ENCODE results near the gene MLANA.

DNA sequence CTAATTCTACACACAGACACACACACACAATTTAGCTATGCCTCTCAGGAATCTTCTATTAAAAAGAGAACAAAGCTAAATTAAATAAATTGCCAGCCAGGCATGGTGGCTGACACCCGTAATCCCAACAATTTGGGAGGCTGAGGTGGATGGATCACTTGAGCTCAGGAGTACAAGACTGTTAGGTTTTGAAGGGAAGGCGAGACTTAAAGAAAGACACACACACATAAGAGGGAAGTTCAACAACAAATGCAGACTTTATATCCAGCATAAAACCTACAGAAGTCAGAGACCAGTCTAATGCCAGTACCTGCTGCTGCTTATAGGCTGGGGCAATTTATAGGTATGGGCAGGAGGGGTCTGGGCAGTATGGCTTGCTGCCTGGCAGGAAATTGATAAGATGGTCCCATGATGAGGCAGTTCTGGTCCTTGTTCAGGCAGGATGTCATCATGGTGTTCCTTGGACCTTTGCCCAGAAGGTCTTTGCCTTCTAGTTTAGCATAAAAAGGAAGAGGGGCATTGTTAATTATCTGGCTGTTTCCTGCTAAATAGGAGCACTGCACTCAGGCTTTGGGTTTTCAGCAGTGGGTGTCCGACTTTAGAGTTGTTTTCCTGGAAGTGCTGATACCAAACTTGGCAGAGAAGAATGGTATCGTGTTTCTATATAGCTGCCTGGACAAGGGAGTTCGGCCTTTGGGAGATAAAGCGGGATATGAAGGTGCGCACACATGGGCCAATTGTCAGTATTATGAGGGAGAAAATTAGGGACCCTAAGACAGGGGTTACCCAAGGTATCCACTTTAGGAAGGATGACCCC, 10.4 kb upstream of the PDCD1LG2 start:
- RRBS: no CpG with 5 or more reads among the region's 7 CpGs

DNA sequence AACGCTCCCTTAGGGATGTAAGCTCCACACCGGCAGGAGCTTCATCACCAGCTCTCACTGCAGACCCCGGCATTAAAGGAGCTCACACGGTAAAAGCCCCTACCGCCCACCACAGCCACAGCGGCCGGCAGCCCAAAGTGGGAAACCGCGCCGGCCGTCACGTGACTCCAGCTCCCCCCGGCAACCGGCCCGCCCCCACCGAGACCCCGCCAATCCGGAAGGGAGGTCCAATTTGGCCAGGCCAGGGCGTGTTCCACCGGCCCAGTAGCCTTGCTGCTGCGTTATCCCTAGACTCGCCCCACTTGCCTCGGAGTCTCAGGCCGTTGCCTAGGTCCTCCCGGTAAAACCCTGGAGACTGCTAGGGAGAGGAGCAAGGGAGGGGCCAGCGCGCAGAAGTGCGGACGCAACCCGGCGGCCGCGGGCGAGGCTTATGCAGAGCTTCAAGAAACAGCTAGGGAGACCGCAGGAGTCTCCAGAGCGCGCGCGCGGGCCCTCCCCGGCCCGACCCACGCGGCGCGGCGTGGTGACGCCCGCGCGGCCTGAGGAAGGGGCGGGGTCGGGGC, 342 bp upstream of the RIC1 start:
- RRBS: 1% methylated on average over 27 of the region's 53 CpGs

GRCh38 chr9:5735951-5736757, 96.8 kb downstream of the ERMP1 start:
- RRBS: no CpG with 5 or more reads among the region's 1 CpG

DNA sequence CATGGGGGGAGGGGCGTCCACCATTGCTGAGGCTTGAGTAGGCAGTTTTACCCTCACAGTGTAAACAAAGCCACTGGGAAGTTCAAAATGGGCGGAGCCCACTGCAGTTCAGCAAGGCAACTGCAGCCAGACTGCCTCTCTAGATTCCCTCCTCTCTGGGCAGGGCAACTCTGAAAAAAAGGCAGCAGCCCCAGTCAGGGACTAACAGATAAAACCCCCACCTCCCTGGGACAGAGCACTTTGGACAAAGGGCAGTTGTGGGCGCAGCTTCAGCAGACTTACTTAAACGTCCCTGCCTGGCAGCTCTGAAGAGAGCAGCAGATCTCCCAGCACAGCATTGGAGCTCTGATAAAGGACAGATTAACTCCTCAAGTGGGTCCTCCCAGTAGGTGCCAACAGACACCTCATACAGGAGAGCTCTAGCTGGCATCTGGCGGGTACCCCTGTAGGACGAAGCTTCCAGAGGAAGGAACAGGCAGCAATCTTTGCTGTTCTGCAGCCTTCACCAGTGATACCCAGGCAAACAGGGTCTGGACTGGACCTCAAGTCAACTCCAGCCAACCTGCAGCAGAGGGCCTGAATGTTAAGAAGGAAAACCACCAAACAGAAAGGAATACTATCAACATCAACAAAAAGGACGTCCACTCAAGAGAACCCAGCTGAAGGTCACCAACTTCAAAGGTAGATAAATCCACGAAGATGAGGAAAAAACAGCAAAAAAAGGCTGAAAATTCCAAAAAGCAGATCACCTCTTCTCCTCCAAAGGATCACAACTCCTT, 52.9 kb downstream of the ERMP1 start:
- RRBS: no CpG with 5 or more reads among the region's 8 CpGs

DNA sequence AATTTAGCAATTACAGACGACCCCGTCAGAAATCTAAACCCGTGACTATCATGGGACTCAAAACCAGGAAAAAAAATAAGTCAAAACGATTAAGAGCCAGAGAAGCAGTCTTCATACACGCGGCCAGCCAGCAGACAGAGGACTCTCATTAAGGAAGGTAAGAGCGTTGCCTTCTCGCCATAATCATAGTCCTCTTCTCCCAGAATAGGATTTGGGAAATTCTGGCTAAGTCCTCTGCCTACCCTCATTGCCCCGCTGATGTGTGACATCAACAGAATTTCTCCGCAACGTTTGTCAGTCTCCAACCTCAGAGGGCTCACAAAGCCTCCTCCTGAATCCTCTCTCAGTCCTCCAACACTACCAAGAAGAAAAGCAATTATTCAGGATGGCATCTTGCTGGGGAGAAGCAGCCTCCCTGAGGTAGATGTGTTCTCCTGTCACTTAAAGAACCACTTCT, at the start of gene MLANA:
Gene MLANA (plus strand): TSS at position 110 of the 457 bp plus-strand sequence.
- RRBS: no CpG with 5 or more reads among the region's 11 CpGs

GRCh38 chr9:5968232-5968996, 39.9 kb downstream of the KIAA2026 start:
- RRBS: no CpG with 5 or more reads among the region's 5 CpGs

- RRBS: no CpG with 5 or more reads among the region's 6 CpGs
Observed at GRCh38 chr9:6414339-6414717, 1.3 kb downstream of the UHRF2 start.

DNA sequence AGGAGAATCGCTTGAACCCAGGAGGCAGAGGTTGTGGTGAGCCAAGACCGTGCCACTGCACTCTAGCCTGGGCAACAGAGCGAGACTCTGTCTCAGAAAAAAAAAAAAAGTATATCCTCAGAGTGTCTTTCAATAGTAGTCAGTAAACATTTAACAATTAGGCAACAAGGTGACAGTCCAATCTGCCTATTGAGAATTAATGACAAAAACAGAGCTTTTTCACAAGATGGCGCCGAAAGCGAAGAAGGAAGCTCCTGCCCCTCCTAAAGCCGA, 6.7 kb downstream of the GLDC start:
- RRBS: no CpG with 5 or more reads among the region's 7 CpGs

- RRBS: no CpG with 5 or more reads among the region's 1 CpG
Observed at GRCh38 chr9:6640532-6640825, 5.0 kb downstream of the GLDC start.

- RRBS: no CpG with 5 or more reads among the region's 13 CpGs
Observed at GRCh38 chr9:6644540-6645013, 952 bp downstream of the GLDC start.

- RRBS: no CpG with 5 or more reads among the region's 6 CpGs
Observed at GRCh38 chr9:6672032-6672711, 26.6 kb upstream of the GLDC start.

GRCh38 chr9:6715966-6717138, 41.4 kb upstream of the KDM4C start:
- RRBS: 9% methylated on average over 11 of the region's 63 CpGs

GRCh38 chr9:9393756-9394117, 1219.1 kb downstream of the PTPRD start:
- RRBS: no CpG with 5 or more reads among the region's 4 CpGs

DNA sequence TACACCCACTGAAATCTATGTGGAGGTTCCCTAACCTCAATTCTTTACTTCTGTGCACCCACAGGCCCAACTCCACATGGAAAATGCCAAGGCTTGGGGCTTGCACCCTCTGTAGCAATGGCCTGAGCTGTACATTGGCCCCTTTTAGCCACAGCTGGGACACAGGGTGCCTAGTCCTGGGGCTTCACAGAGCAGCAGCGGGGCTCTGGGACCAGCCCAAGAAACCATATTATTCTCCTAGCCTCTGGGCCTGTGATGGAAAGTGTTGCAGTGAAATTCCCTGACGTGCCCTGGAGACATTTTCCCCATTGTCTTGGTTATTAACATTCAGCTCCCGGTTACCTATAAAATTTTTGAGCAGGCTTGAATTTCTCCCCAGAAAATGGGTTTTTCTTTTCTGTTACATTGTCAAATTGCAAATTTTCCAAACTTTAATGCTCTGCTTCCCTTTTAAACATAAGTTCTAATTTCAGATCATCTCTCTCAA, 206.5 kb upstream of the PTPRD start:
- RRBS: no CpG with 5 or more reads among the region's 3 CpGs

GRCh38 chr9:11448985-11449203, 836.1 kb upstream of the PTPRD start:
- RRBS: no CpG with 5 or more reads among the region's 1 CpG

GRCh38 chr9:12759635-12760306, 15.0 kb upstream of the LURAP1L start:
- RRBS: no CpG with 5 or more reads among the region's 2 CpGs

DNA sequence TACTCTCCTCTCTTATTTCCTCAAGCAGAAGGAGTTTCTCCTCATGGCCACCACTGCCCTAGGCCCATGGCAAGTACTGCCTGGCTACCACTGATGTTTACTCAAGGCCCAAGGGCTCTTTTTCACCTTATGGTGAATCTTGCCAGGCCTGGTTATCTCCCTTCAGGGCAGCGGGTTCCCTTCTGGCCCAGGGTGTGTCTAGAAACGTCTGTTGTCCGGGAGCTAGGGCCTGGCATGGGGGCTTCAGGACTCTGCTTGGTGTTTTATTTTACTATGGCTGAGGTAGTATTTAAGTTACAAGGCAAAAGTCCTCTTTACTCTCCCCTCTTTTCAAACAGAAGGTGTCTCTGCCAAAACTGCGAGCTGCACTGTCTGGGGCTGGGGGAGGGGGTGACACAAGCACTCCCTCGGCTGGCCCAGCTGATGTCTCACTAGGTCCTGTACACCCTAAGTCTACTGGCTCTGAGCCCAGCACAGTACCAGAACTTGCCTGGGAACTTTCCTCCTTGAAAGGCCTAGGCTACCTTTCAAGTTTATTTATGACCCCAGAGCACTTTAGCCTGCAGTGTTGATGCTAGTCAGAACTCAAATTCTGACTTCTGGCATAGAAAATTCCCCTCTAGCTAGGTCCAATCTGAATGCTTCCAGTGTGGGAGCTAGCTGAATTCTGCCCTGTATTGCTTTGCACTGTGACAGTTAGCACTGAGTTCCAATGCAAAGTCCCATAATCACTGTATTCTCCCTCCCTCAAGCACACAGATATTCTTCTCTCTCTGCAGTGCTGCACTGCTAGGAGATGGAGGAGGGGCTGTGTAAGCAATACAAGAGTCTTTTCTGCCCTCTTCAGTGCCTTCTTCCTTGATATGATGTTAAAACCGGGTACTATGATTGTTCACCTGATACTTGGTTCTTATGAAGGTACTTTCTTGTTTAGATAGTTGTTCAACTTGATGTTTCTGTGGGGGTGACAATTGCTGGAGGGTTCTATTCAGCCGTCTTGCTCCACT, 10.4 kb downstream of the LURAP1L start:
- RRBS: no CpG with 5 or more reads among the region's 7 CpGs

DNA sequence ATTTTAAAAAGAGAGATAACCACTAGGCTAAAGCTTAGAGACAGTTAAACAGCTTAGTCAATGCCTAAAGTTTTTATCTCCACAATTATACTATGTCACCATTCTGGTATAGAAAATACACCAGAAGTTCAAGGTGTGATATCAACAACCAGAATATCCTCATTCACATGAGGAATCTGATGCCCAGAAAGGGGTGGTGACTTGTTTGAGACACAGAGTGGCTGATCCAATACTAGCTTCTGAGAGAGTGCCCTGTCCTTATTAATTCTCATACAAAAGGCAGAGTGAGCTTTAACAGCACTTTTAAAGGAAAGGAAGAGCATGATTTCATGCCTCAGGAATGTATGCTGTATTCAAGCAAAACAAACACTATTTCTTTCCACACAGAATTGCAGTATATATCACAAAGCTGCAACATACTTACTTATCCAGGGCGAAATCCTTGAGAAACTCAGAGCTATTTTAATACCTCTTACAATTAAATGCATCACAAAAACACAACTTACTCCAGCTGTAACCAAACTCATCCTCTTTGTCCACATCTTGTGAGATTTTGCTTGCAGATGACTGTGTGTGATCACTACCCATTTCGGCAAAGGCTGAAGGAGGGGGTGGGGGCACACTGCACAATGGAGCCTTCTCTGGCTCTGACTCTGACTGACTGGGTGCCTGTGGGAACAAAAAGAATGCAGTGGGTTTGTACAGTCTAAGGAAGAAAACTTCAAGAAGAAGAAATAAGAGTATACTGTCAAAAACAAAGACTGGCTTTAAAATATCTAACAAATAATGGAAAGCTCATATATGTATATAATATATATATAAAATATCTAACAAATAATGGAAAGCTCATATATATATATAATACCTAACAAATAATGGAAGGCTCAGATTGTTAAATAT, 139.8 kb downstream of the MPDZ start:
- RRBS: no CpG with 5 or more reads among the region's 2 CpGs

GRCh38 chr9:14271251-14271673, 42.7 kb downstream of the NFIB start:
- RRBS: no CpG with 5 or more reads among the region's 6 CpGs

- RRBS: no CpG with 5 or more reads among the region's 6 CpGs
Observed at GRCh38 chr9:14279474-14280285, 34.3 kb downstream of the NFIB start.

Data from AG04449 (cell line).